PC-3 (cell line): ENCODE measurements around the gene CAPN13.

DNA sequence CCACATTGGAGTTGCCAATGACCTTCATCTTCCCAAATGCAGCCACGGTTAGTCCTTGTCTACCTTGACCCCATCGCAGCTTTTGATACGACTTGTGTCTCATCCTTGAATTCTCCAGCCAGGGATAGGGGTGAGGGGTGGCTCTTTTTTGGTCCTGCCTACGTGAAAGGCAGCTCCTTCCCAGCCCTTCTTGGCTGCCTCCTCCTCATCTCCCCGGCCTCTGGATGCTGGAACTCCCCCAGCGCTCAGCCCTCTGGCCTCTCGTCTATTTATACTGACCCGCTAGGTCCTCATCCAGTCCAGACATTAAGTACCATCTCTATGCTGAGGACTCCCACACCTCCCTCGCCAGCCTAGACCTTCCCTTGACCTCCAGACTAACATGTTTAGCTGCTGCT lies 34.5 kb downstream of the TOGARAM2 start:
- RAMPAGE, long total RNA: no peak

GRCh38 chr2:29108059-29108849 lies 7.0 kb upstream of the CLIP4 start:
- RAMPAGE, long total RNA: no peak

GRCh38 chr2:29113732-29114490 lies 1.3 kb upstream of the CLIP4 start:
- RAMPAGE, long total RNA: no peak

GRCh38 chr2:29174929-29175635 lies 59.9 kb downstream of the CLIP4 start:
- RAMPAGE, long total RNA: no peak

DNA sequence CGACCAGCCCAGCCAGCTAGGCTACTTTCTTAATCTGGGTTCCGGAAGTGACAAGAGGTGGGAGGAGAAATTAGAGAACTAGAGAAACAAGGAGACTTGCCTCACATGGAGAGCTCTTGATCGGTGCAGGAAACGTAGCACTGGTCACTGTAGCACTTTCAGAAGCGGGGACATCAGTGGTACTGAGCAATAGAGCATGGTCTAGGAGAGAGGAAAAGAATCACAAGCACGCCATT lies 202.9 kb downstream of the CLIP4 start:
- RAMPAGE, long total RNA: no peak

DNA sequence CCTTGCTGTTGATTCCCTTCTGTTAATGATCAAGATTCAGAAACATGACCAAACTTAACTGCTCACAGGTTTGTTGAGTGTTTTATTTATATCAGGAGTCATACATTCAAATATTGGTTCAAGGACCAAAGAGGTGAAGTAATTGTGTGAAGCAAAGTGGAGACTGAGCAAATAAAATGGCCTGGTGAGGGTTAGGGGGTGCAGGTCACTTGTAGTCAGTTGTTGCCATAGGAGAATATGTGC lies 7.4 kb downstream of the YPEL5 start:
- RAMPAGE, long total RNA: no peak

DNA sequence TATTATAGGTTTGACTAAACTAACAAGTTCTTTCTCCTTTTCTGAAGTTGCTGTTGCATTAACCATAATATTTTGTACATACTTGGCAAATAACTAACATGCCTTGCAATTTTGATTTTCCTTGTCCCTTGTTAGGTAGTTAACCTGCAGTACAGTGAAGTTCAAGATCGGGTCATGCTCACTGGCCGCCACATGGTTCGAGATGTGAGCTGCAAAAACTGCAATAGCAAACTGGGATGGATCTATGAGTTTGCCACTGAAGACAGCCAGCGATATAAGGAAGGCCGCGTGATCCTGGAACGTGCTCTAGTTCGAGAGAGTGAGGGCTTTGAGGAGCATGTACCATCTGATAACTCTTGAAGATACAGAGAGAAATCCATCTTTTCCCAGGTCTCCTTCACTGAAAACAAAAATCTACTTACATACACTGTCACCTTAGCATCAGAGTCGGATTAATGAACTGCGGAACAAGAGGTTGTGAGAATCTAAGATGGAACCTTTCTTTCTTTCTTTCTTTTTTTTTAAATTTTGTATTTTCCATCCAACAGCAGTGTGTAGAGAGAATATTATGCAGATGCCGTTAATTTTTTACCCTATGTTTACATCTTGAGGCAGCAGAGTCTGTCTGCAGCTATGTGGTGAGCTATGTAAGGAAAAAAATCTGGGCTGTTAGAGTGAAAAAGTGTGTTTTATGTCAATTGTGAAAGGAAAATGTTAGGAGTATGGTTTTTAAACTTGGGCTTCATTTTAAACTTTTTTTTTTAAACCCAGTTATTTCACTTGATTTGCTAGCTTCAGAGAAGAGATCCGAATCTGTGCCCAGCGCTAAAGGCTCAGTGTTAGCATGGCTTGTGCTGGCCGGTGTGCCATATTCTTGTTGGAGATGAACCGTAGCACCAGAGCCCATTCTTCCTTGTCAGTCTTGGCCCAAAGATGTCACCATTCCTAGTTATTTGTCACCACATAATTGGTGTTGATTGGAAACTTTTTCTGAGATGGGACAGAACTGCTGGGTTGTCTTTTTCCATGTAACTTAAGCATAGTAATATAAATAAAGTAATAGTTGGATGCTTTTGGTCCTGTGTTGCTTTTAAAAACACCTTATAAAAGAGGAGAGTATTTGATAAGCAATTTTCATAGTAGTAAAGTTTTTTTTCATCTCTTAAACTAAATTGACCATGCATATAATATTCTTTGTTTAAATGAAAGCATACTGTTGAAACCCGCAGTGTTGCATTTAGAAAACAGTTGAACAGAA lies 12.1 kb downstream of the YPEL5 start:
- RAMPAGE, long total RNA: no peak

- RAMPAGE, long total RNA: no peak
Measured at GRCh38 chr2:30230206-30231473, 694 bp upstream of the LBH start.

DNA sequence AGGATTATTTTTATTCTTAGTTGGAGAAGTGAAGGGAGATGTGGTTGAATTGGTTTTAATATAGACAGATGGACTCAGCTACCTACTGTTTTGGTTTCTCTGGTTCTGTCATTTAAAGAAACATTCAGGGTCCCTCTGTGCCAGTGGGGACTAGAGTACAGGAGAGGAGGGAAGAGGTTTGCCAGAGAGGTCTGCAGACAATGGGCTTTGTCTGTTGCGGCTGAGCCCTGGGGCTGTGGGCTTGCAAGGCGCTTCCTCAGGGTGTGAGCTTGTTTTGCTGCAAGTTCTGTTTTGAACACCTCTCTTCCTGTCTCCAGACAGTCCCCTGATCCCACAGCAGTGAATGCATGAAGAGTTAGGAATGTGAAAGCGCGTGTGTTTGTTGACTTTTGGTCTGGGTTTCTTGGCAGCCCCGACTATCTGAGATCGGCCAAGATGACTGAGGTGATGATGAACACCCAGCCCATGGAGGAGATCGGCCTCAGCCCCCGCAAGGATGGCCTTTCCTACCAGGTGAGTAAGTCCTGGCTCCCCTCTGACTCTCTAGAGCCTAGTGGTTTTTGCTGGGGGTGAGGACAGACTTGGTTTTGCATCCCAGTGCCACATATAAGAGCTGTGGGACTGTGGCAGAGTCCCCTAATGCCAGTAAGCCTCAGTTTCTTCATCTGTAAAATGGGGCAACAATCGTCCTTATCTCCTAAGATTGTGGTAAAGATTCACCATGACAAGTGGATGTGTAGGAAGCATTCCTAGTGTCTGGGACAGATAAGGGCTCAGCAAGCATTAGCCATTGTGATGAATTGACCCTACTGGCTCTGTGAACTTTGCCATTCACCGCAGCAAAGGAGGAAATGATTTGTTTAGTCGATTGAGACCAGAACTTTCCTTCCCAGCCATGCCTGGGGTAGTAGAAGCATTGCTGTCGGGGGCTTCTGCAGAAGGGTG lies 2.9 kb downstream of the LBH start:
- RAMPAGE, long total RNA: no peak

- RAMPAGE, long total RNA: no peak
Measured at GRCh38 chr2:30235702-30236305, 4.5 kb downstream of the LBH start.

DNA sequence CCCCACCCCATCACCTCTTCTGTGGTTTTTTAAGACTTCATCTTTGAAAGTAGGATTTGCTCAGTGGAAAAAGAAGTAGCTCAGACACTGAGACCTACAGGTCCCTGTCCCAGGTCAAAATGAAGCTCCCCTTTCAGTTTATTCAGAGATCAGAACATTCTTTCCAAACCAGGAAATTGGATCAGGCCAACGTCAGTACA lies 43.1 kb downstream of the LBH start:
- RAMPAGE, long total RNA: no peak

DNA sequence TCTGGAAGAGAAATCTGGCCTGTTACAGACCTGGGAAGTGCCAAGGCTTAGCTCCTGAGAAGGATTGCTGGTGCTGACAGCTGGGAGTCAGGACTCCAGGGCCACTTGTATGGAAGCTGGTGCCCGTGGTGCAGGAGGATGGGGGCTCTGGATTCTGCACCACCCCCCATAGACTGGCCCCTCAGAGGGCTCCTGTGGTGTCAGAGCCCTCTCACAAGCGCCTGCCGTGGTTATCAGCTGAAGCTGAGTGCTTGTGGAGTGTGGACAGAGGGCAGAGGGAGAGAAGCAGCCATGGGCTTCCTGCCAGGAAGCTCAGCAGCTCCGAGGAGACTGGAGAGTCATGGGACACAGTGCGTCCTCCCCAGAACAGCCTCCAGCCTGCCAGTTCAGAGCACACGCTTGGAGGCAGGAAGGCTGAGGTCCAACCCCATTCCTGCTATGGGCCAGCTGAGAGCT lies 87.2 kb upstream of the LCLAT1 start:
- RAMPAGE, long total RNA: no peak

- RAMPAGE, long total RNA: no peak
Measured at GRCh38 chr2:30404617-30404837, 42.5 kb upstream of the LCLAT1 start.

DNA sequence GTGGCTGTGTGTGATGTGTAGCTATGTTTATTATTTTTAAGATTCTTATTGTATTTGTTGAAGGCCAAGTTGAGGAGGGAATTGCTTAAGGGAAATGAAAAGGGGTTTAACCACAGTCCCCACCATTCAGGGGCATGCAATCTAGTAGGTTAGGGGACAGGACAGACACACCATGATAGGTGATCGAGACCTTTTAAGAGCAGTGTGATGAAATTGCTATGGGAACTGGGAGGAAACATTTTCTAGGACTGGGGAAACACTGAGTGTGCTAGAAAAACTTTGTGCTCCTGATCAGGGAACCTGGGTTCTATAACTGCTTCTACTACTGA lies 535 bp upstream of the LCLAT1 start:
- RAMPAGE, long total RNA: no peak

DNA sequence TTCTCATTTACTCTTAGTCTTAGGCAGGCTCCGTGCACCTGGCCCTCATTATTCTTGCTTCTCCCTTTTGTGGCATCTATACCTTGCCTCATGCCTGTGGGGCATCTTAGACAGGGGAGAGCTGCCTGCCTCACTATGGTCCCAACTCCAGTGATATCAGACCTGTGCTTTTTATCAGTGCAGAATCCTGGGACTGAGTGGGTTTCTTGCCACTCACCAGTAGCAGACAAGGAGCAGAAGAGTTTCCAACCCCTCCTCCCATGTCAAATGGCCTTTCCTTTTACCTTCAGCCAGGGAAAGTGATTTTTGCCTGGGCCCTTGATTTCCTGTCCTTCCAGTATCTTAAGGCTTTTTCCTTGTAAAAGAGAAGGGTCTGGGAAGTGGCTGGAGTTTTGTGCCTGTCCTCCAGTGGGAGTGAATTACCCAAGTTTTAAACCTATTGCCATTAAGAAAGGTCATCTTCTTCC lies 136.4 kb downstream of the CAPN13 start:
- RAMPAGE, long total RNA: no peak

DNA sequence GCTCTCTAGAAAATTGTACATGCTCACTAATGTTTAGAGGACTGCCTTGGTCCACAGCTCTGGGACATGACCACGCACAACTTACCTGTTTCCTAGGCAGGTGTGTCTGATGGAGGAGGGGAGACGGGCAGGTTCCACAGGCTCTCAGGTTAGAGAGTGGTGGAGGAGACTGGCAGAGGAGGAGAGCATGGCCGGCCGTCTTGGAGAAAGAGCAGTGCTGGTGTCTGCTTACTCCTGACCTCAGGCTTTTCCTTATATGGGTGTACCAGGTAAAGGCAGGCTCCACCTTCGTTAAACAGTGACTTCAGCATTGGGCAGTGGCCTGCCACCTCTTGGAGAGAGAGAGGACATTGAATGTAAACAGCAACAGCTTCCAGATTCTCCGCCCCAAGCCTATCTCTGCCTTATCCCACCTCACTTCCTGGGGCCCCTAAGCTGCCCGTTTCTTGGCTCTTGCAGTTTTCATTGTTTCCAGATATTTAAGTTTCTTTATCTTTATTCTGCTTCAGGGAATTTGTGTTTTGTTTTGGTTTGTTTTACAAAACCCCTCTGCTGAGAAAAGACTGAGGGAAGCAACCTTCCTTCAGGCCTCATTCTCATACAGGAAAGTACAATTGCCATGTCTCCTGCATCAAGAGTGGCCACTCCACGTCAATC lies at the start of gene CAPN13:
Gene CAPN13 (minus strand): TSS at position 230 of the 657 bp plus-strand sequence.
- RAMPAGE, long total RNA: no peak

DNA sequence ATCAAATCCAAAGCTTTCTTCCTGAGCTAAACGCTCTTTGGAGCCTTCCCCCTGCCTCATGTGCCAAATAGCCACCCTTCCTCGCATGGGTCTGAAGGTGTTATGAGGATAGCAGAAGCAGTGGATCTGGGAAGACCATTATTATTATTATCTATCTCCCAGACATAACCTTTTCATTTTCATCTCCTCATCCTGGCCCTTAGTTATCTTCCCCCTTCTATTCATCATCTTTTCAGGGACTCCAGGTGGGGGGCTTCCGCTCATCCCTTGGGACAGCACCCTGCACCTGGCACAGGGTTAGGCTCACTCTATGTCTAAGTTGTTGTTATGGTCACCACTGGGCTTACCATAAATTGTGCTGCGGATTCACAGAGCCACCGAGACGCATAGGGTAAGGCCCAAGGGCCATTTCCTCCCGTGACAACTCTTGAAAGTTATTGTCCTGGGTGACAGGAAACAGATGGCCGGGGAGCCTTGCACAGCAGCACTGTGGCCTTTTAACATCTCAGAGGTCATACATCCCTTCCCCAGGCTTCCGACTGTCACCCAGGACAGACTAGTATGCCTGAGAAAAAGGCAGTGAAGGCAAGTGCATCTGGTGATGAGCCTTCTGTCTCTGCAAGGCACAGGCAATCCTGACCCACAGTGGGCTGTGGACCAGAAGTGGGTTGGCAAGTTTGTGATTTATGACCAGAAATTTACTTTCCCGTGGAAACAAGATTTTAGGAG lies 1.7 kb upstream of the CAPN14 start:
- RAMPAGE, long total RNA: no peak

- RAMPAGE, long total RNA: no peak
Measured at GRCh38 chr2:31253714-31254222, 19.8 kb downstream of the EHD3 start.

GRCh38 chr2:31319256-31319528 lies 85.2 kb downstream of the EHD3 start:
- RAMPAGE, long total RNA: no peak

- RAMPAGE, long total RNA: no peak
Measured at GRCh38 chr2:31319678-31320320, 85.8 kb downstream of the EHD3 start.